Body of pancreas (tissue), 2 donors: ENCODE data around the gene APRT.

- PRO-cap = no peak
- RAMPAGE, long total RNA, 2 experiments = no peak in any of the 2 experiments
These were observed 8.9 kb downstream of the RNF166 start for GRCh38 chr16:88697127-88697838.

DNA sequence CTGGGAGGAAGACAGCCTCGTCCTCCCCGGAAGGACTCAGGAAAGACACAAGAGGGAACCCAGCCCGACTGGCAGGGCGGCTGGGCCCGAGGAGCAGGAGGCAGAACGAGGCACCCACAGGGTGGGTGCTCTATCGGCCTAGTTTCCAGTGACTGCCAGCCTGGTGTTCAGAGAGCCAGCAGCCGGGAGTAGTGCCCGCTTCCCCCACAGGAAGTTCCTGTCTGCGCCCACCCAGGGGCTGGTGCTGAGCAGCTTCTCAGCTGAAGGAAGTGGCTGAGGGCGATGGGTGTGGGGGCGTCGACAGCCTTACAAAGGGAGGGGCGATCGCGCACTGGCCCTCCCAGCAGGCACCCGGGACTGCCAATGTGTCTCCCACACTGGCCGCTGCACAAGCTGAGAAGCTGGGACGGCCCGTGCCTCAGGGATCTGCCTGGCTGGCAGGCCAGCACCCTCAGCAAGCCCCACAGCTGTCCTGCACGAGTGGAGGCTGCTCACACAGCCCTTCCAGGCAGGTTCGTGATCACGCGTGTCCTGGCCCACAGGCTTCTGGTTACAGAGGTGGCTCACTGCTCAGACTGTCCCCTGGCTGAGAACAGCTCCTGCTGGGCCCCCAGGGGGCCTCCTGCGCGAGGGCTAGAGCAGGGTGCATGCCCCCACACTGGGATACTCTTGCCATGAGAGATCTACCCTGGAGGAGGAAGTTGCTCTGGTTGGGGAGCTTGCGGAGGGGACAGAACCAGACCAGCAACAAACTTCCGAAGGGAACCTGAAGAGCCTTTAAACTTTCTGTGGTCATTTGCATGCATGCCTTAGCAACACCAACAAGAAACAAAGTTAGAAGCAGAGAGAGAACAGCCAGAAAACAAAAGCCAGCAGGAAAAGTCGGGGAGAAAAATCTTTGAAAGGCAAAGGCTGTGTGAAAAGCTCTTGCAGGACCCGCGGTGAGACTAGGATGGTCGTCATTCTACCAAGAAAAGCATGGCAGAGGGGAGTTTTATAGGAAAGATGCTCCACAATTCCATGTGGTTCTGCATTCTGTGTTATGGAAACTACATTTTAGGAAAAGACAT is 2.4 kb downstream of the RNF166 start:
- PRO-cap = bidirectional peak, plus-strand start at position 394 of the sequence, minus-strand start at position 219 of the sequence
- RAMPAGE, long total RNA, 2 experiments = no peak in any of the 2 experiments

- PRO-cap = no peak
- RAMPAGE, long total RNA, 2 experiments = no peak in any of the 2 experiments
These were observed 21.7 kb downstream of the CTU2 start for GRCh38 chr16:88727793-88728562.

DNA sequence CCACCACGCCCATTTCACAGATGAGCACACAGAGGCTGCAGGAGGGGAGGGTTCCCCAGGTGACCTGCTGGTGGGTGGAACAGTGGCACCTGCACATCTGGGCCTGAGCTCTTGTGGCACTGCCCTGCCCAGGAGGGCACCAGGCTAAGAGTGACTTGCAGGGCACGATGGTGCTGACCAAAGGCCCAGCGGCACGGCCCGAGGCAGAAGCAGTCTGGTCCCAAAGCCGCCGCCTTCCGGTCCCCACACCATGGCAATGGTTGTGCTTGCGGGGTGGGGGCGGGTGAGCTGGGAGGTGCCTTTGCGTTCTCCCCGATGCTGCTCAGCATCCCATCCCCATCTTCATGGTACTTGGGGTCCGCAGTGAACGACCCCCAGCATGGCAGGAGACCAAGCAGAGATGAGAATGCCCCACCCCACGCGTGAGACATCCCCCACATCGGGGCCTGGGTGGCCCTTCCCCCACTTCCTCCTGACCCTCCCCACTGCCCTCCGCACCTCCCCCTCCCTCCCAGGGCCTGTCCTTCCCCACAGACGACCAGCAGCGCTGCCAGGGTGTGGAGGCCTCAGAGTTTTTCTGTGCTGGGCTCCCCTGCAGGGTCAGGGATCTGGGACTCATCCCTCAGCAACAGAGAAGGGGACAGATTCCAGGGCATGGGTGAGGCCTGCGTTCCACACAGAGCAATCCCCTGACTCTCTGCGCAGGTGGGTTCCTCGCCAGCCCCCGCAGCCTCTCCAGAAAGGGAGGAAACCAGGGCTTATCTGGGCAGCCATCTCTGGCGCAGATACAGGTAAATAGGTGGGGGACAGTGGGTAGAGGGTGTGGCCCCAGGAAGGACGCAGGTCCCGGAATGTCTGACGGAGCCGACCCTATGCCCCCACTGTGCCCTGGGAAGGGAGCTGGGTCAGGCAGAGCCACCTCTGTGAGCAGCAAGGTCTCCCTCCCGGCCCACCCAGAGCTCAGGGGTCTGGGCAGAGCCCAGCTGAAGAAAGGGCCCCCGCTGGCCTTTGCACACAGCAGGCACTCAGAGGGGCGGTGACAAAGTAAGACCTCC is 23.4 kb downstream of the PIEZO1 start:
- PRO-cap = unidirectional peak, plus-strand start at position 881 of the sequence
- RAMPAGE, long total RNA, 2 experiments = no peak in any of the 2 experiments

GRCh38 chr16:88779500-88780729 is 5.1 kb downstream of the PIEZO1 start:
- PRO-cap = no peak
- RAMPAGE, long total RNA, 2 experiments = no peak in any of the 2 experiments

DNA sequence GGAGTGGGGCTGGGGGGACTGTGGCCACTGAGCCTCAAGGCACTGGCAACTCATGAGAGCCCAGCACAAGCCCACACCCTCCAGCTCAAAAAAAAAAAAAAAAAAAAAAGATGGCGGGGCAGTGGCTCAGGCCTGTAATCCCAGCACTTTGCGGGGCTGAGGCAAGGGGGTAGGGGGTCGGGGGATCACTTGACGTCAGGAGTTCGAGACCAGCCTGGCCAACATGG is 920 bp upstream of the PIEZO1 start:
- PRO-cap = no peak
- RAMPAGE, long total RNA, 2 experiments = no peak in any of the 2 experiments

DNA sequence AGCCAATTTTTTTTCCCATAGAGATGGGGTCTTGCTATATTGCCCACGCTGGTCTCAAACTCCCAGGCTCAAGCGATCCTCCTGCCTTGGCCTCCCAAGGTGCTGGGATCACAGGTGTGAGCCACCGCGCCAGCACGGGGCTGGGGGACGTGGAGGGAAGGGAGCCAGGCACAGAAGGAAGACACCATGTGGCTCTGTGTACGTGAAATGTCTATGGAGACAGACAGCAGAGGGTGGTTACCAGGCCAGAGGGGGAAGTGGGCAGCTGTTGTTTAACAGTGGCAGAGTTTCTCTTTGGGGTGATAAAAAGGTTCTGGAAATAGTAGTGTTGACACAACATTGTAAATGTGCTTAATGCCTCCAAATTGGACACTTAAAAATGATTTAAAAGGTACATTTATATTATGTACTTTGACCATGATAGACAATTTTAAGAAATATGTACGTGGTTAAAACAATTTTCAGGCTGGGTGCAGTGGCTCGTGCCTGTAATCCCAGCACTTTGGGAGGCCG is 4.7 kb upstream of the PIEZO1 start:
- PRO-cap = no peak
- RAMPAGE, long total RNA, 2 experiments = no peak in any of the 2 experiments

- PRO-cap = bidirectional peak, plus-strand start at chr16:88812068, minus-strand start at chr16:88811899; bidirectional peak, plus-strand start at chr16:88812351, minus-strand start at chr16:88812153
- RAMPAGE, long total RNA, 2 experiments = start-site peak on the minus strand in 2 of 2 experiments, at chr16:88811907-88811942 at its widest, 61 to 347 reads per replicate
These were observed at the start of gene APRT for GRCh38 chr16:88811697-88812599. APRT (minus strand) TSS chr16:88811928.

DNA sequence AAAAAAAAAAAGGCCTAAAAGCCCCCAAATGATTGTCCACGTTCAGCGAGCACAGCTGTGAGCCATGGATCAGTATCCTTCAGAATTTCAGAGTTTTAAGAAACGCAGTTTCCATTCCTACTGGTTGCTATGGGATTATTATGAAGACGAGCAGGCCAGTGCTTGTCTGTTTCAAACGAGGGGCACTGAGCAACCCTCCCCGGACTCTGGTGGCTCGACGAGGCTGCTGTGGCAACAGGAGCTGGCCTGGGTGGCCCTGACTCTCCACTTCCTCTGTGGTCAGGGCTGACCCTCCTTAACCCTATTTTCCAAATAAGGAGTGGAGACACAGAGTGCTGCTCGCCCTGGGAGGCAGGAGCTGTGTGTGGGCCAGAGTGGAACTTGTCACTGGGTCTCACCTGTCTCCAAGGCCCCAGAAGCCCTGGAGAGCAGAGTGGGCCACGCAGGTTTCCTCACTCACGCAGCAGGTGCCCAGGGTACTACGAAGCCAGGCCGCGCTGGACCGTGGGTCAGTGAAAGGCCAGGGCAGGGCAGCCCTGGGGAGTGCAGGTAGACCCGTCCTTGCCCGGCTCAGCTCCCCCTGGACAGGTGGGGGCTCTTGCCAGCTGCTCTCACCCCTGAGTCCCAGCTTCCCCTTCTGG is 3.4 kb downstream of the GALNS start:
- PRO-cap = no peak
- RAMPAGE, long total RNA, 2 experiments = no peak in any of the 2 experiments

- PRO-cap = no peak
- RAMPAGE, long total RNA, 2 experiments = no peak in any of the 2 experiments
These were observed 19.4 kb upstream of the PABPN1L start for GRCh38 chr16:88885894-88886326.

- PRO-cap = no peak
- RAMPAGE, long total RNA, 2 experiments = no peak in any of the 2 experiments
These were observed 39.0 kb upstream of the PABPN1L start for GRCh38 chr16:88905537-88905849.

GRCh38 chr16:88923986-88924453 is 53.0 kb downstream of the CBFA2T3 start:
- PRO-cap = bidirectional peak, plus-strand start at chr16:88924397, minus-strand start at chr16:88924251
- RAMPAGE, long total RNA, 2 experiments = no peak in any of the 2 experiments

DNA sequence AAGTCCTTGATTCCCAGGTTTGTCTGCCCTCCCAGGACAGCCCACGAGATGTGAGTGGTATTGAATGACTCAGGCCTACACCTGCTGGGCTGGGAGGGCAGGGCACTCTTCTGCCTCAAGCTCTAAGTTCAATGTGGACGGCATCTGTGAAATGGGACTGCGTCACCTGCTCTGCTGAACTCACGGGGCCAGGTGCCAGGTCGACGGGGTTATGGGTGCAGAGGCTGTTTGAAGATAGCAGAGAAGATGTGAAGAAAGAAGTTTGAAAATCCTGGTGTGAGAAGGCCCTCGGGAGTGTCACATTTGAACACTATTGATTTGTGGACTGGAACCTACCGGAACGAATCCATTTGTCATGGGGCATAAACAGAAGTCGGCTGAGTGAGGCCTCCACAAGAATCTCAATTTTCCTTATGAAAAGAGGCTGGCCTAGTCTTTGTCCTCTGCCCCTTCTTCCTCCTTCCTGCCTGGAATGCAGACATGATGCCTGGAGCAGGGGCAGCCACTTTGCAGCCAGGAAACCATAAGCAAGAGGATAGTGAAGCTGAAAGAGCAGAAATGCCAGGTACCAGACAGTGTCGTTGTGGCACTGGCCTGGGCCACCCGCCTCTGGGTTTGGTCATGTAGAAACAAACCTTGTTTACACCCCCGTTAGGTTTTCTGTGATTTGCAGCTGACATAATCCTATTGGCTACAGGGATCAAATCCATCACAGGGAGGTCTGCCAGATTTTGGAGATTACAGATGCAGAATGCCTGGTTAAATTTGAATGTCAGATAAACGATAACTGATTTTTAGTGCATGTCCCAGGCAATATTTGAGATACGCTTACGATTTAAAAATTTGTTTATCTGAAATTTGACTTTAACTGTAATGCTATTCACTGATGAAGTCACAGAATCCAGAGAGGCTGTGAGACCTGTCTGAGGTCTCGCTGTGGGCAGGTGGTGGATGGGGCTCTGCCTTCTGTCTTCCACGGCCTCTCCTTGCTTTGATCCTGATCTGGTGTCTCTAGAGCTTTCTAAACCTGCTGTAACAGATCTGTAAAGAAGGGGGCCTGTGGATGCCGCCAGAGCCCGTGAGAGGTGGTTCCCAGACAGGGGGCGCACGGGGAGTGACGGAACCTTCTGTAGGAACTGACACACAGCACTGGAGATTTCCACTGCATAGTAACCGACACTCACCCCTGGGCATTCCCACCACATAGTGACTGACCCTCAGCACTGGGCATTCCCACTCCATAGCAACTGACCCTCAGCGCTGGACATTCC is 16.4 kb downstream of the CBFA2T3 start:
- PRO-cap = no peak
- RAMPAGE, long total RNA, 2 experiments = no peak in any of the 2 experiments

DNA sequence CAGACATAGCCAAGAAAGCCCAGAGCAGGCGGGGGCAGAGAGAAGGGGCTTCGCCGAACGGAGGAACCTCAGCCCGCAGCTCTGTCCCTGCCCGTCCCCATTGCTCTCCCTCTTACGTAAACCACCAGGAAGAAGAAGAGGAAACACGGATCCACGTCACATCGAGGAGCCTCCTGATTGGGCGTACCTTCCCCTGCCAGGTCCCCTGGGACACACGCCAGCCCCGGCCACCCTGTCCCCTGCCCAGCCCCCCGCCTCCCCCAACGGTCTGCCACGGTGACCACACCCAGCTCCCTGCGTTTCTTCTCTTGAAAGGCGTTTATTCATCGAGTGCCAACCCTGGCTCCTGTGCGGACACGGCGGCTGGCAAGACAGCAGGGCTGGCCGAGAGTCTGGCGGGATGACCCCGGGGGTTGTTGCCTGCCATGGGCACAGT is 40.8 kb upstream of the ACSF3 start:
- PRO-cap = unidirectional peak, minus-strand start at position 102 of the sequence
- RAMPAGE, long total RNA, 2 experiments = no peak in any of the 2 experiments

GRCh38 chr16:89060320-89060597 is 33.4 kb upstream of the ACSF3 start:
- PRO-cap = no peak
- RAMPAGE, long total RNA, 2 experiments = no peak in any of the 2 experiments

- PRO-cap = no peak
- RAMPAGE, long total RNA, 2 experiments = no peak in any of the 2 experiments
These were observed 28.6 kb upstream of the ACSF3 start for GRCh38 chr16:89065096-89065507.

- PRO-cap = no peak
- RAMPAGE, long total RNA, 2 experiments = no peak in any of the 2 experiments
These were observed 7.4 kb downstream of the ACSF3 start for GRCh38 chr16:89100867-89101559.

- PRO-cap = no peak
- RAMPAGE, long total RNA, 2 experiments = no peak in any of the 2 experiments
These were observed 16.6 kb upstream of the CDH15 start for GRCh38 chr16:89154741-89155619.

- PRO-cap = no peak
- RAMPAGE, long total RNA, 2 experiments = no peak in any of the 2 experiments
These were observed 4.5 kb downstream of the CDH15 start for GRCh38 chr16:89175980-89176538.

GRCh38 chr16:89246736-89247558 is 29.4 kb downstream of the ZNF778 start:
- PRO-cap = bidirectional peak, plus-strand start at chr16:89247650, minus-strand start at chr16:89247423
- RAMPAGE, long total RNA, 2 experiments = no peak in any of the 2 experiments